ENCODE measurements around the gene PCF11.

GRCh38 chr11:77752319-77753170 lies 68.0 kb downstream of the RSF1 start:
- PRO-cap, result no peak
- RAMPAGE, long total RNA, 5 experiments, result start-site peak on the minus strand in 1 of 5 experiments, at chr11:77752443-77753440 at its widest, 17 reads per replicate
- RRBS, result no CpG with 5 or more reads among the region's 12 CpGs

DNA sequence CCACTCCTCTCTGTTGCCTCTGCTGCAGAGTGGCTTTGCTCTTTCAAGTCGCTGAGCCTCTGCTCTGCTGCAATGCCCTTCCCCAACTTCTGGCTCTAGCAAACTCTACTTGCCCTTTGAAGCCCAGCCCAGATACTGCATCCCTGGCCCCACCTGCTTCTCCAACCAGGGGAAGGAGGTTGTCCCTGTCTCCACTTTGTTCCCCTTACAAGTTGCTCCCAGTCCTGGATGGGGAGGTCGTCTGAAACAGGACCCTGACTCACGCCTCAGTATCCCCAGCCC lies 19.3 kb upstream of the ALG8 start:
- PRO-cap, result no peak
- RAMPAGE, long total RNA, 5 experiments, result no peak in any of the 5 experiments
- RRBS, result no CpG with 5 or more reads among the region's 3 CpGs

GRCh38 chr11:78208699-78208985 lies 19.9 kb downstream of the USP35 start:
- PRO-cap, result no peak
- RAMPAGE, long total RNA, 5 experiments, result no peak in any of the 5 experiments
- RRBS, result no CpG with 5 or more reads among the region's 10 CpGs

DNA sequence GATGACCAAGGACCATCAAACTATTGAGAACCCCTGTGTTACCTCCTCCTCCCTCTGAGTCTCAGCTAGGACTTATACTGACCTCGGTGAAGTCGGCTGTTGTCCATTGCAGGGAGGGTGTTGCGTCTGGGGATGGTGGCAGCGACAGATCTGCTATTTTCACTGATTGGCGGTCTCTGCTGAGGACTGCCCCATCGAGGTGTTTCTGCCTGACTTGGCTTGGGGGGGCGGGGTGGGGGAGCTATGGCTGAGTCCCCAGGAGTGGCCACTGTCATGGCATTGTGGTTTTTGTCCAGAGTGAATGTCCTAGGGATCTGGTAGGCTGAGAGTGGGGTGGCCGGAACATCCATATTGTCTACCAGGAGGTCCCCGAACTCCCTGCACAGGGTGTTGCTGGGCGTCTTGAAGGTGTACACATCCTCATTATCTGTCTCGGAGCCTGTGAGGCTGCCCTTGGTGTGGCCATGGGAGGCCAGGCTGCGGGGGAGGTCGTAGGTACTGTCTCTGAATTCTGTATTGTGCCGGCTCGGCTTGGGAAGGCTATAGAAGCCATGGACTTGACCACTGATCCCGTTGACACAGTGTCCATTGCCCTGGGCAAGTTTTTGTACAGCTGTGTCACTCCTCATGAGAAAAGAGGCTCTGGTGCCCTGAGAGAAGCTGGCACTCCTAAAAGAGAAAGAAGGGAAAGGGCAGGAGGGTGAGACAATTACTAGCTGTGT lies 37.8 kb downstream of the USP35 start:
- PRO-cap, result no peak
- RAMPAGE, long total RNA, 5 experiments, result start-site peak on the minus strand in 4 of 5 experiments, centred at positions 330 to 449 of the sequence, 5 to 16 reads per replicate
- RRBS, result no CpG with 5 or more reads among the region's 16 CpGs

DNA sequence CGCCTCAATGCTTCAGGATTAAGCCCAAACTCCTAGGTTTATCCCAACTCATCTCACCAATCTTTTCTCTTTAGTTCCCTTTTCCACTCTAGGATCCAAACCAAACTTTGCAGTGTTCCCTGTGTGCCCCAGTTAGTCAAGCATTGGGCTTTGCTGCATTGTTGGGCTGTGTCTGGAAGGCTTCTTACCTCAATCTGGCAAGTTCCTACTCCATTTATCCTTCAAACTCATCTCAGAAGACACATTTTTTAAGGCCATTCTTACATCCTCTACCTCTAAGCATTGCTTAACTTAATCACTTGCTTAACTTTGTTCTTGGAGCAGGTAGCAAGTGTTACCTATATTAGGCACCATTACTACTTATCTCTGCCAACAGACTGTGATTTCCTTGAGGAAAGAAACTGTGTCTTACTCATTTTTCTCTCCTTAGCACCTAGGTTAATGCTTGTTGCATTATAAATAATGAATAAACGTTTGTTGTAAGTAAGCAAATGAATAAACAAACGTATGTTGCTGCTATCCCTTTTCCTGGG lies 41.0 kb downstream of the USP35 start:
- PRO-cap, result no peak
- RAMPAGE, long total RNA, 5 experiments, result start-site peak on the minus strand in 1 of 5 experiments, centred at position 224 of the sequence, 6 reads per replicate
- RRBS, result no CpG with 5 or more reads among the region's 3 CpGs

- PRO-cap, result no peak
- RAMPAGE, long total RNA, 5 experiments, result no peak in any of the 5 experiments
- RRBS, result no CpG with 5 or more reads among the region's 6 CpGs
These were observed 107.1 kb downstream of the GAB2 start for GRCh38 chr11:78310532-78310863.

DNA sequence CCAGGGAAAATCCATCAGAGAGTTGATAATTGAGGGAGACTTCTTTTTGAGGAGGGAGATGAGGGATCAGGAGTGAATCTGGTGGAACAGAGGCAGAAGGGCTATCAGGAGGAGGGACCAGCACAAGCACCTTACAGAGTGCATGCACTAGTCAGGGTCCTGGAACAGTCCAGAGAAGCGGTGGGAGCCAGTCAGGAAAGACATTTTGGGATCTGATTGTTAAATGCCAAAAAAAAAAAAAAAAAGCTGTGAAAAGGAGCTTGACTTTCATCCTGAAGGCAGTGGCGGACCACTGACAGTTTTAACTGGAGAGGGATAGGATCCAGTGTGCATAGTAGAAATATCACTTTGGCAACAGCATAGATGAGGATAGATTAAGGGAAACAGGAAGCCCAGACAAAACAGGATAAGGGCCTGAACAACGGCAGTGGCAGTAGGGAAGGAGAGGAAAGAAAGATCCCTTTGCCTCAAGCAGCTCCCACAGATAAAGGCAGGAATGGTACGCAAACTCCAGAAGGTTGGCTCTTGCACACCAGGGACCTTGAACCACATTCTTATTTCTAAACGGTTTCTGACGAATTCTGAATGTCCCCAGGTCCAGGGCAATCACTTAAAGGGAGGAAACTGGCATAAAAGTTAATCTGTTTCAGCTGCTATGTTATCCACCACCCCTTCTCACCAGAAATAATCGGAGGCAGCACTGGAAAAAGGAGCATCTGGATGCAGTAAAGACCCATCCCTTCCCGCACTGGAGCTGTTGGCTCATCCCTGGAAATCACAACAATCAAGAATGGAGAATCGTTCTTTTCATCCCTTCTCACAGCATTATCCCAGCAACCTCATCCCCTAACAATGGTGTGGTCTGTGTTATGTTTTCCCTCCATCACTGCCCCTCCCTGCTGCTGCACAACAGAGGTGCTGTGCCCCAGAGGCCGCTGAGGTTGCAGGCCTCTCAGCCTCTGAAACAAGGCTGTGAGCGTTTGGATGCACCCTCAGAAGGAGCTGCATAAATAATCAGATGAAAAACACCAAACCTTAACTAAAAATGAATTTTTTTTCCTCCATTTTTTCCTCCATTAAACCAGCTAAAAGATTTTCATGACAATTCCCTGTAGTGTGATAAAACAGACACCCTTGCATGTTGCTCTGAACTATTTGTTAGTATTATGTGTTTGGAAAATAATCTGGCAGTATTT lies 99.1 kb downstream of the GAB2 start:
- PRO-cap, result no peak
- RAMPAGE, long total RNA, 5 experiments, result no peak in any of the 5 experiments
- RRBS, result no CpG with 5 or more reads among the region's 11 CpGs

DNA sequence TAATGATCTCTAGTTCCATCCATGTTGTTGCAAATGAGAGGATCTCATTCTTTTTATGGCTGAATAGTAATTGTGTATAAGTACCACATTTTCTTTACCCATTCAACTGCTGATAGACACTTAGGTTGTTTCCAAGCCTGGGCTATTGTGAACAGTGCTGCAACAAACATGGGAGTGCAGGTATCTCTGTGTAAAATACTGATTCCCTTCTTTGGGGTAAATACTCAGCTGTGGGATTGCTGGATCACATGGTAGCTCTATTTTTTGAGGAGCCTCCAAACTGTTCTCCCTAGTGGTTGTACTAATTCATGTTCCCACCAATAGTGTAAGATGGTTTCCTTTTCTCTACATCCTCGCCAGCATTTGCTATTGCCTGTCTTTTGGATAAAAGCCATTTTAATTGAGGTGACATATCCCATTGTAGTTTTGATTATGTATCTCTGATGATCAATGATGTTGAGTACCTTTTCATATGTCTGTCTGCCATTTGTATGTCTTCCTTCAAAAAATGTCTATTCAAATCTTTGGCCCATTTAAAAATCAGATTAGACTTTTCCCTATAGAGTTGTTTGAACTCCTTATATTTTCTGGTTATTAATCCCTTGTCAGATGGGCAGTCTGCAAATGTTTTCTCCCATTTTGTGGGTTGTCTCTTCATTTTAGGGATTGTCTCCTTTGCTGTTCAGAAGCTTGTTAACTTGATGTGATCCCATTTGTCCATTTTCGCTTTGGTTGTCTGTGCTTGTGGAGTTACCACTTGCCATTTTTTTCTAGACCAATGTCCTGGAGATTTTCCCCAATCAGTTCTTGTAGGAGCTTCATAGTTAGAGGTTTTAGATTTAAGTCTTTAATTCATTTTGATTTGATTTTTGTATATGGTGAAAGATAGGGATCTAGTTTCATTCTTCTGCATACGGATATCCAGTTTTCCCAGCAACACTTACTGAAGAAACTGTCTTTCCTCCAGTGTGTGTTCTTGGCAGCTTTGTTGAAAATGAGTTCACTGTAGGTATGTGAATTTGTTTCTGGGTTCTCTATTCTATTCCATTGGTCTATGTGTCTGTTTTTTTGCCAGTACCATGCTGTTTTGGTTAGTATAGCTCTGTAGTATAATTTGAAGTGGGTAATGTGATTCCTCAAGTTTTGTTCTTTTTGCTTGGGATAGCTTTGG lies 82.7 kb downstream of the GAB2 start:
- PRO-cap, result no peak
- RAMPAGE, long total RNA, 5 experiments, result start-site peak on the minus strand in 2 of 5 experiments, centred at positions 205 to 954 of the sequence, 5 to 9 reads per replicate
- RRBS, result no CpG with 5 or more reads among the region's 3 CpGs

GRCh38 chr11:78337916-78338496 lies 79.6 kb downstream of the GAB2 start:
- PRO-cap, result no peak
- RAMPAGE, long total RNA, 5 experiments, result no peak in any of the 5 experiments
- RRBS, result no CpG with 5 or more reads among the region's 1 CpG

DNA sequence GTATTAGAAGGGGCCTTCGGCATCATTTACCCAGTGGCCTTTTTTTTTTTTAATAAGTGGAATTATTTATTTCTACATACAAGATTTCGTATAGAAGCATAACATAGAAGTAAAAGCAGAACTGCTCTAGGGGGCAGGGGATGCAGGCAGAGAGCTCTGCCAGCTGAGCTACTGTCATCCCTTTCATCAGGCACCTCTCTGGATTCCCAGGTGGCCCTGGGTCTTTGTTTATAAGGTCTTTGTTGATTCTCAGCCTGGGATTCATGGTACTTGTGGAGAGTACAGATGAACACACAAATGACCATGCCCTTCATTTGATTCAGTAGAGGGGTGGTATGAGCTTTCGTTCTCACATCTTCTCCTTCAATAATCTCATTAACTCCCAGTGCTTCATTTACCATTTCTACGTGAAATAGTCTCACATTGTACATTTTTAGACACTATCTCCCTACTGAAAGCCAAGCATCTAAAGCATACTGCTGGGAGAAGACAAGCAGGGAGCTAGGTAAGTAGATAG lies 66.3 kb downstream of the GAB2 start:
- PRO-cap, result no peak
- RAMPAGE, long total RNA, 5 experiments, result no peak in any of the 5 experiments
- RRBS, result no CpG with 5 or more reads among the region's 4 CpGs

- PRO-cap, result no peak
- RAMPAGE, long total RNA, 5 experiments, result no peak in any of the 5 experiments
- RRBS, result no CpG with 5 or more reads among the region's 5 CpGs
These were observed 48.2 kb downstream of the GAB2 start for GRCh38 chr11:78369396-78369894.

DNA sequence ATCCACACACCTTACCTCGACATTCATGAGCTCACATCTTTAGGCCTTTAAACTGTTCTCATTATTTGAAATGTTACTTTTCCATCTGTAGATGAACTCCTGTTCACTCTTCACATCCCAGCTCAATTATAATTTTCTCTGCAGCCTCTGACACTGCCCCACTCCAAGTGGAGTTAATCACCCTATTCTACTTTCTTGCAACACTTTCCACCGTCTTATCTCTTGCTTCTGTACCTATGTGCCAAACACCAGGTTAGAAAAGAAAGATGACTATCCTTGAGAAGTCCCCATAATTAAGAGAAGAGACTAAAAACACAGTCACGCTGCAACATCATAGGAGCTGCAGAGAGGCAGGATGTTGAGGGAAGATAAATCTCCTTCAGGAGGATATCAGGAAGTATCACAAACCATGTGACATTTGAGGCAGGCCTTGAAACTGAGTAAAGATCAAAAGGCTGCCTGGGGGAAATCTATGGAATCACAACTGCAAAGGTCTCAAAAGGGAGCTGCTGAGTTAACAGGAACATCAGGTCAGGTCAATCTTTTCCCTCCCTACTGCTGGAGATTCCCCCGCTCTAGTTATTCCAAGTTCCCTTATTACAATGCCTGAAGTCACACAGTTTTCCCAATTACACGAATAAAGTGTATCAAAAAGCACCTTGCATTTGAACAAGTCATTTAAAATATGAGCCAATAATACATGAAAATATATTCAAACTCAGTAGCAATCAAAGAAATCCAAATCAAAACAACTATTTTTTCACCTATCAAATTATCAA lies 24.7 kb downstream of the GAB2 start:
- PRO-cap, result no peak
- RAMPAGE, long total RNA, 5 experiments, result start-site peak on the minus strand in 1 of 5 experiments, centred at positions 76 to 285 of the sequence, 5 reads per replicate
- RRBS, result no CpG with 5 or more reads among the region's 5 CpGs

GRCh38 chr11:78734372-78734752 lies 159.7 kb upstream of the NARS2 start:
- PRO-cap, result no peak
- RAMPAGE, long total RNA, 5 experiments, result no peak in any of the 5 experiments
- RRBS, result no CpG with 5 or more reads among the region's 1 CpG

GRCh38 chr11:79418876-79419615 lies 21.8 kb downstream of the TENM4 start:
- PRO-cap, result no peak
- RAMPAGE, long total RNA, 5 experiments, result no peak in any of the 5 experiments
- RRBS, result no CpG with 5 or more reads among the region's 6 CpGs

- PRO-cap, result no peak
- RAMPAGE, long total RNA, 5 experiments, result no peak in any of the 5 experiments
- RRBS, result no CpG with 5 or more reads among the region's 4 CpGs
These were observed 77.2 kb downstream of the RAB30 start for GRCh38 chr11:82994433-82995056.

DNA sequence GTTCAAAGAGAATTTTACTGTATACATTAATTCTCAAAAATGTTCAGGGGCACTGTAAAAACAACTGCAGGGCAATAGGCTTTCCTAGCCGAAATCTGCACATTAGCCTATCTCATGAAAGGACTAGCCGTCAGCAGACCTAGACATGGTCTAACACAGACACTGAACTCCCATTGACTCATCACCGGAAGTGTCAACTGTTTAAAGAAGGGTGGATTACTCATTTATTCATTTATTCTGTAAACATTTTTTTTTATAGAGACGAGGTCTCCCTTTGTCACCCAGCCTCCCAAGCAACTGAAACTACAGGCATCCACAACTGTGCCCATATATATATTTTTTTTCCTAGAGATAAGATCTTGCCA lies 26.7 kb downstream of the RAB30 start:
- PRO-cap, result no peak
- RAMPAGE, long total RNA, 5 experiments, result no peak in any of the 5 experiments
- RRBS, result no CpG with 5 or more reads among the region's 4 CpGs

- PRO-cap, result no peak
- RAMPAGE, long total RNA, 5 experiments, result no peak in any of the 5 experiments
- RRBS, result no CpG with 5 or more reads among the region's 3 CpGs
These were observed 1.1 kb downstream of the RAB30 start for GRCh38 chr11:83070725-83070933.

DNA sequence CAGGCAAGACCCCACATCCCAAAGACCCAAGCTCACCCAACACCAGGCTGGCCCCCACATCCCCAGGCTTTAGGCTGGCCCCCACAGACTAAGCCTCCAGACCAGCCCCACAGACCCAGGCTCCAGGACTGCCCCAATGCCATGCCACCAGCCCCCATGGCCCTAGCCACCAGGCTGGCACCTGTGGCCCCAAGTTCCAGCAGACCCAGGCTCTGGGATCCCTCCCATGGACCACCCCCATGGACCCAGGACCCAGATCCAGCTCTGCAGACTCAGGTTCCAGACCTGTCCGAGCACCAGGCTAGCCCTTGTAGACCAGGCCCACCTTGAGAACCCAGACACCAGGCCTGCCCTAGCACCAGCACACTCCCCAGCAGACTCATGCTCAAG lies 28.2 kb upstream of the PCF11 start:
- PRO-cap, result no peak
- RAMPAGE, long total RNA, 5 experiments, result no peak in any of the 5 experiments
- RRBS, result no CpG with 5 or more reads among the region's 1 CpG

DNA sequence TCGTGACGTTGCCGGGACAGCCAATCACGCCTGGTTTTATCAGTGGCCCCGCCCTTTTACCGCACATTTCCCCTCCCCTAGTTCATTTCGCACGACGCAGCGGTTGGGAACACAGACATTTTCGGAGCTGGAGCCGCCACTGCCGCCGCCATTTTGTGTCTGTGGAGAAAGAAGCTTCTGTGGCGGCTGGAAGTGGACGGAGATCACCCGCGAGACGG lies at the start of gene PCF11:
PCF11 (plus strand) TSS at position 90 of the 218 bp plus-strand sequence.
- PRO-cap, result bidirectional peak, plus-strand start at position 118 of the sequence, minus-strand start outside the sequence
- RAMPAGE, long total RNA, 5 experiments, result start-site peak on the plus strand in 4 of 5 experiments, centred at positions 122 to 142 of the sequence, 25 to 334 reads per replicate
- RRBS, result no CpG with 5 or more reads among the region's 19 CpGs

DNA sequence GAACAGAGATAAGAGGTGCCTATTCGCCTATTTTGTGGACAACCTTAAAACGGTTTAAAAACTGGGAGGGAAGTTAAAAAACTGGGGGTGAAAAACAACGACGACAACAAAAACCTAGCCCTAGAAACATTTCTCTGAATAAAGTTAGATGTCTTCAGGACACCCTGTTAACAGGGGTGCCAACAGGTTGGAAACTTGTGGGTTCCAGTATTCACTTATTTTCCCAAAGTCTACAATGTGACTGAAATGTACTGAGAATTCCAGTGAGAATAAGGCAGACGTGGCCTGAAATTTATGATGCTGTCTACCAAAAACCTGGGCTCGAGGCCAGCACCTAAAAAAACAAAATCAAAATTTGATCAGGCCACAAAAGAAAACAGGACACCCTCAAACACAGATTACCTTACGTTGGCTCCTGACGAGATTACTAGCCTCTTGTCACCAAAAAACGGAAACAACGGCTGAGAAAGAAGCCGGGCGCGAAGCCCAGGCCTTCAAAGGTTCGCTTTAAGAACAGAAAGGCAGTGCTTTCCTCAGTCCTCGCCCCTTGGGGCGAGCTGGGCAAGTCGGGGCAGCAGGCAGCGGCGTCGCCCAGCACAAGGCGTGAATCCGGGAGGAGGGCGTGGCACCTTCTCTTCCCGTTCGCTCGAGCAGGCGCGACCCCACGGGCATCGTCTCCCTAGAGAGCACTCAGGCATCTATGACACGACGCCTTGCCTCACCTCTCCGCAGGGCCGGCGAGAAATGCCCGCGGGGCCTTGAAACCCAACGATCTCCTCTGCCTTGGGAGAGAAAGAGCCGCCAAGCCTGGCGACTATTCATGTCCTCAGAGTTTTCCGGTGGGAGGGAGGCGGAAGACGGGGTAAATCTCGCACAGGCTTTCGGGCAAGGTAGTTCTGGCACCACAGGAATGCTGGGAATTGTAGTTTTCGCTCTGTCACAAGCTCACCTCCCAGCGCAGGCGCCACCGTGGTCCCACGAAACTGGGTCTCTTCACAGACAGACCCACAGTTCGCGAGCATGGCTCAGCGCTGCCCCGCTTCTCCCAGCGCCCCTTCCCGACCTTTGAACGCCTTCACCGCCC lies 674 bp downstream of the CCDC90B start:
- PRO-cap, result bidirectional peak, plus-strand start at position 536 of the sequence, minus-strand start at position 549 of the sequence; bidirectional peak, plus-strand start at position 980 of the sequence, minus-strand start at position 838 of the sequence
- RAMPAGE, long total RNA, 5 experiments, result start-site peak on the plus strand in 1 of 5 experiments, centred at position 954 of the sequence, 7 reads per replicate; start-site peak on the minus strand in 5 of 5 experiments, centred at positions 823 to 848 of the sequence, 70 to 891 reads per replicate
- RRBS, result under 1% methylated on average over 18 of the region's 58 CpGs